GM12892 (cell line): ENCODE measurements around a stretch of chr2.

GRCh38 chr2:190533587-190534166, 845 bp downstream of the NEMP2 start:
- RRBS = no CpG with 5 or more reads among the region's 15 CpGs

- RRBS = no CpG with 5 or more reads among the region's 1 CpG
Observed at GRCh38 chr2:190535954-190536804, 1.7 kb upstream of the NEMP2 start.

- RRBS = no CpG with 5 or more reads among the region's 3 CpGs
Observed at GRCh38 chr2:190683777-190684215, 34.9 kb downstream of the NAB1 start.

DNA sequence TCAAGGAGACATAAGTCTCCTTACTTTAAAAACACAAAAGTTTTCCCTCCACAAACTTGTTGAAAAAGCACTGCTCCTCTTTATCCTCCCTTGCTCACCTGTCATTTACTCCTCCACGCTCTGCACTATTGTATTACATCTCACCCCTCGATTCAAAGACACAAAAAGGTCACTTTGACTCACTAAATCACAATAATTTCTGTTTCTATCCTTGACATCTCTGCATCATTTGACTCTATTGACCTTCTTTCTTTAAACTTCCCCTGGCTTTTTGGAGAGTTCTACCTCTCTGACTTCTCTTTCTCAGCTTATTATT, 35.0 kb upstream of the GLS start:
- RRBS = no CpG with 5 or more reads among the region's 2 CpGs

DNA sequence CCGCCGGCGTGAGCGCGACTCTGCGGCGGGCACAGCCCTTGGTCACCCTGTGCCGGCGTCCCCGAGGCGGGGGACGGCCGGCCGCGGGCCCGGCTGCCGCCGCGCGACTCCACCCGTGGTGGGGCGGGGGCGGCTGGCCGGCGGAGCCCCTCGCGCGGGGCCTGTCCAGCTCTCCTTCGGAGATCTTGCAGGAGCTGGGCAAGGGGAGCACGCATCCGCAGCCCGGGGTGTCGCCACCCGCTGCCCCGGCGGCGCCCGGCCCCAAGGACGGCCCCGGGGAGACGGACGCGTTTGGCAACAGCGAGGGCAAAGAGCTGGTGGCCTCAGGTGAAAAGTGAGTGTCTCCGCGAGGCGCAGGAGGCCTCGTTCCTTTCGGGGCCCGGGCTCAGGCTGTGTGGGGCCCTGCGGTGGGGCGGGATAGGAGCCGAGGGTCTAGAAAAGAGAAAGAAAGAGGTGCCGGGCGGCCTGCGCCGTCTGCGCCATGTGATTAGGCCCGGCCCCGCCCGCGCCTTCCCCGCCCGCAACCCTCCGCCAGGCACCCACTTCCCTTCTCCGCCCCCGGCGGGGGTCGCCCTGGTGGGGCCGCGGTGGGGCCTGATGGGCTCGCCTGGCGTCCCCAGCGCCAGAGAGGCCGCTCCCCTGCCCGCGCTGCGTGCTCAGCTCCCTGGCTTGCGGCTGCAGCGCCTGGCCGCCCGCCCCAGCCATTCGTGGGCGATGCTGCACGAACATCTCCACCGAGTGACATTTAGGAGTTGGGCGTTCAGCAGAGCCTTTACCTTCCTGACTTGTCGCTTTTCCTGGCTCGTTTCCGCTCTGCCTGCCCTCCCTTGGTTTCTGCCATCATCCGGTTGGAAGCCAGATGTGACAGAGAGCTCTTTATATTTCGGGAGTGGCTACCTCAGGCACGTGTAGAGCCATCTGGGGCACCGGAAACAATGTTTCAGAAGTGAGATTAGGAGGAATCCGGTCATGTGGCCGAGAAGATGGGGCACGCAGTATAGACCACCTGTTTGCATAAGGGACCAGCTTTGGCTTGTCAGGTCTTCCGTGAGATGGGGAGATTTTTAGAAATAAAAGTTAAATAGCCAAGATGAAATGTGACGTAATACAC, 871 bp downstream of the GLS start:
- RRBS = 1% methylated on average over 45 of the region's 99 CpGs

DNA sequence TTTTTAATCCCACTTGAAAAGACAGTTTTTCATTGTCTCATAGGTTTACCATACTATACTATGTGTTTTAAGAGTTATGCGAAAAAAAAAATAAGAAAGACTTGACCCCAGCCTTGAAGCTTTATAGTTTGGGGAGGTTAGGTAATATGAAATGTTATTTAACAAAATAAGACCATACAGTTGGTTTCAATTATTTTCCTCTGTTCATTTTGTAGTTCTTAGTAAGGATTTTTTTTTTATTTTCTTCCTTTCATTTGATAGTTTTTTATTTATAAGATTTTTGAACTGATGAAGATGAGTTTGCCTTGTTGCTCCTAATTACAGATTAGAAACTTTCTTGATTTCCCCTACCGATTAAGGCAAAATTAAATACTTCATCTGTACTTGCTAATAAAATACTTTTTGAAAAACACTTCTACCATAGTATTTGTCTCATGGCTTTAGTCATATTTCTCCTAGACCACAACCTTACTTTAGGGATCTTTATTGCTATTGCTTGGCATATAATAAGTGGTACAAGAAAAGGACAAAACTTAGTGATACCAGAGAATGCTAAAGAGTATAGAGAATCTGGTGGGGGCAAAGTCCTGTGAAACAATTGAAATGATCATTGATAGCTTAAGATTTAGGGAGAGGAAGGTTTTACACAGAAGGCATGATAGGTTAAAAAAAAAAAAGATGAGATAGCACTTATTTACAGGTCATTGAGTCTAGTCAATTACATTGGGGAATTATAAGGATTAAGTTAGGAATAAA, 10.4 kb downstream of the GLS start:
- RRBS = no CpG with 5 or more reads among the region's 2 CpGs

DNA sequence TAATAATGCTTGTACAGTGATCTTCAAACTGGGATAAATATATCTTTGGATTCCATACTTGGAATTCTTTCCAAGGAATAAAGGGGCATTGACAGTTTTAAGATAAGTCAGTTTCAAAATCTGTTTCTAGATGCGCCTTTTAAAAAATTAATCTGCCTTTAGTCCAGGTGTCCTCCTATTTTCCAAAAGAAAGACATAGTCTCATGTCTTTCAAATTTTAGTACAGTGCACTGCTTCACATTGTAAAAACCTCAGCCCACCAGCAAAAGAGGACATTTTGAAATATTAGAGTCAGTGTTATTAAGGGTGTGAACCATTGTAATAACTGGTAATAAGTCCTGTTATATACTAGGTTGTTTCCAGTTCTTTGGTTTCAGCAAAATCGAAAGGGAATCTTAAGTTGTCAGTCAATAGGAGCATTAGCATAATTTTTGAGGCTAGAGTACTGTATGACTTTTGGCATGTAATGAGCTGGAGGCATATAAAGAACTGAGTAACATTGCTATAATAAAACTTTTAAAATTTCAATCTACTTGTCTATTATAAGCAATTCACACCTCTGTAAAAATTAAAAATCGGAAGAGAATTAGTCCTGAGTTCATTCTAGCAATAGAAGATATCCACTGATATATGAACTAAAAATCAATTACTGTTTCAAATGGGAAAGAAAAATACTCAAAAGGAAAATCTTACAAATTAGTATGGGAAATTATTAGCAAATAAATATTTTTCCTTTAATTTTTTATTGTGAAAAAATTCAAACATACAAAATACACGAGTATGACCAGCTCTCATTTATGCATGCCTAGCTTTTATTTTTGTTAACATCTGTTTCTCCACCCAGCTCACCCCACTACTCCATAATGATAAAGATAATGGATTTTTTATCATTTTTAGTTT, 35.1 kb downstream of the GLS start:
- RRBS = no CpG with 5 or more reads among the region's 4 CpGs

DNA sequence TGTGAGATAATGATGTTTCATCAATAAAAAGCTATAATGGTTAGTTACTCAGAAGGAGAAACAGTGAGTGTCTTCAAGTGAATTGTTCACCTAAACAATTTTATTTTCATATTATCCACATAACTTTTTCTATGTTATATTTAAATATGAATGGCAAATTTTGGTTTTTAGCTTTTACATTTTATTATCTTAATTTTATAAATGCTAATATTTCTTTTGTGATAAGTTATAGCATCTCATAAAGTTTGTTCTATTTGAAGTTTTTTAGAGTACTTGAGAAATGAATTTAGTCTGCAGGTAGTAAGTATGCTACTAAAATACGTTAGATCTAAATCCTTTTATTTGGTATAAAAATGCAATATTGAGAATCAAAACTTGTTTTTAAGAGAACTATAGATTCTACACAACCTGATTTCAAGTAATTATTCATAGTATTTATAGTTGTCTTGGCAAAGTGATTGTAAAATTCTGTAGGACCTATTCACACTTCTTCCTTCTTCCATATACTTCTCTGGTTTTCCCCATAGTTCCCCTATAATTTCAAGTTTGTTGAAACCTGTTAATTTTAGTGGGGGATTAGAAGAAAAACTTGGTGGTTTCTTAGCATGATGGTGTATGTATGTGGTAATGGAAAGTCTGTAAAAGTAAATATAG, 53.1 kb downstream of the GLS start:
- RRBS = no CpG with 5 or more reads among the region's 1 CpG

- RRBS = no CpG with 5 or more reads among the region's 9 CpGs
Observed at GRCh38 chr2:191012321-191013086, 1.5 kb downstream of the STAT1 start.

- RRBS = no CpG with 5 or more reads among the region's 10 CpGs
Observed at GRCh38 chr2:191013429-191013722, 595 bp downstream of the STAT1 start.

DNA sequence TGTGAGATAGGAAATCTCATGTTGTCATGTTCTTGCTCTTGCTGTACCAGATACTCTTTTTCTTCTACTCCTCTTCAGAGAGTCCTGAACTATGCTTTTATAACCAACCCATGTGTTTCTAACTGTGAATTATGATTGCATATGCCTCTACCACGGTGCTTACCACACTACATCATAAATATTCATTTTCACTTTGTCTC, 23.6 kb downstream of the STAT4 start:
- RRBS = no CpG with 5 or more reads among the region's 1 CpG

DNA sequence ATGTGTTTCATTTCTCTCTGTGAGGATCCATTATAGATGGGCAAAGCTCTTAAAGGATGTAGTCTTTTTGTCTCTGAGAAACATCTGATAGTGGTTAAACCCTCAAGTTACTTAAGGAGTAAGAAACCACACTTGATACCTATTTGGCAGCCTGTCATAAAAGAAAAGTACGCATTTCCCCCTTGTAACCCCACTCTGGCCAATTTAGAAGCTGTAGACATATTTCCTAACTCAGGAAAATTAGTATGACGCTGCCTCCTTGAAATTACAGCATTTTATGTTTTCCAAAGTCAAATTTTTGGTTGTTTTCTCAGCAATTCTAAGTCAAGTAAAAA, 2.0 kb downstream of the STAT4 start:
- RRBS = no CpG with 5 or more reads among the region's 2 CpGs

DNA sequence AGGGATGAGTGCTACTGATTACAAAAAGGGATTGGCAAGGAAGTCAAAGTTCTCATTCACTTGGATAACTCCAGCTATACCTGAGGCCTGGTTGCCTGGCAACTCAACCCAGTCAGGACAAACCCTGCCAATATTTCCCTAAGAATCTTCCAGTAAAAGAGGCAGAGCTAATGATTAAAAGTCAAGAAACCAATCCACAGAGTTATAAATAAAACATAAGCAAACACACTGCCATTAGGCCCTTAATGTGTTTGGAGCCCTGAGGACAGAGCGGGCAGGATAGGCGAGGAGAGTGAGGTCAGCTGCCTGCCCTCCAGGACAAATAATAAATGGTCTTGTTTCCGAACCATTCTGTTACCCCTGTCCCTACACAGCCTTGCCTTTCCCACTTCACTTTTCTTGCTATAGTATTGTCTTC, 215.5 kb upstream of the NABP1 start:
- RRBS = no CpG with 5 or more reads among the region's 3 CpGs

DNA sequence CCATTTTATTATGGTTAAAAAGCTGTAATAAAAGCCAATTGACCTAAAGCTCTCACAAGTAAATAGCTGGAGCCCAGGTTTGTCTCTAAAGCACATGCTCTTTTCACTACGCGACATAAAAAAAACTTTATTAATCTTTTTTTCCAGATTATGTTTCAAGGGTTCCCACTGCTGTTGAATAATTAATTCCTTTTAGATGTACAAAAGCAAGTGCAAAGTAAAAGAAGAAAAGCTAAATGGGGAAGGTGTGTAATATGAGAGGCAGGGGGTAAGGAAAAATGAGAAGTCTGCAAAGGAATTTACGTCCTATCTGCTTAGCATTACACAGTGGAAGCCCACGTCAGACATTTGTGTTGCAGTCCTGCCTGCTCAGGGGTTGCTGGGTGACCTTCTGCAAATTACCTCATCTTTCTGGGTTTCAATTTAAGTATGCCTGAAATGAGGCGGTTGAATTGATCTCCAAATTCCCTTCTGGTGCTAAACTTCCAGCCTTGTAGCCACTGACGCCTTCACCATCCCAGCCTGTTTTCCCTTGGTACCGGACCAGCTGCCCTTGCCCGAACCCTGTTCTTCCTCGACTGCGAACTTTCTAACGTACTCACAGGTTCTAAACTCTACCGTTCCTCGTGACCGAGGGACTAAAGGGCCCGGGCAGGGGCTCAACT, 691 bp upstream of the NABP1 start:
- RRBS = no CpG with 5 or more reads among the region's 15 CpGs

DNA sequence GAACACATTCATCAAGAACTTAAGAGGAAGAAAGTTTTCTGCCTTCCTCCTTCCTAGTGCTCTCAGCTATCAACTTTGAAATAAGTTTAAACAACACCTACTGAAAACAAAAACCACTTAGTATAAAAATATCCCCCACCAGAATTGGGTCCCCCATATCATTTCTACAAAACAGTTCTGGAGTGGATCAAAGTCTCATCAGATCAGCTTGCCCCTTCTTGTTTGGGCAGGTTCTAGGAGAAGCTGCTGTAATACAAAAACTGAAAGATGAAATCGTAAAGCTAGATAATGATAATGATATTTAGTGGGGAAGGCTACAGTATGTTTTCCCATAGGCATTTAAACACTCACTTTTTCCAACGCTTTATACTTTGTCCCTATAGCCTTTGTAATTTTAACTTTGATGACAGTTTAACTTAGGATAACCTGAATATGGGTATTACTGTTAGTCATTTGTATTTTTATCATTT, 10.5 kb downstream of the NABP1 start:
- RRBS = no CpG with 5 or more reads among the region's 2 CpGs

DNA sequence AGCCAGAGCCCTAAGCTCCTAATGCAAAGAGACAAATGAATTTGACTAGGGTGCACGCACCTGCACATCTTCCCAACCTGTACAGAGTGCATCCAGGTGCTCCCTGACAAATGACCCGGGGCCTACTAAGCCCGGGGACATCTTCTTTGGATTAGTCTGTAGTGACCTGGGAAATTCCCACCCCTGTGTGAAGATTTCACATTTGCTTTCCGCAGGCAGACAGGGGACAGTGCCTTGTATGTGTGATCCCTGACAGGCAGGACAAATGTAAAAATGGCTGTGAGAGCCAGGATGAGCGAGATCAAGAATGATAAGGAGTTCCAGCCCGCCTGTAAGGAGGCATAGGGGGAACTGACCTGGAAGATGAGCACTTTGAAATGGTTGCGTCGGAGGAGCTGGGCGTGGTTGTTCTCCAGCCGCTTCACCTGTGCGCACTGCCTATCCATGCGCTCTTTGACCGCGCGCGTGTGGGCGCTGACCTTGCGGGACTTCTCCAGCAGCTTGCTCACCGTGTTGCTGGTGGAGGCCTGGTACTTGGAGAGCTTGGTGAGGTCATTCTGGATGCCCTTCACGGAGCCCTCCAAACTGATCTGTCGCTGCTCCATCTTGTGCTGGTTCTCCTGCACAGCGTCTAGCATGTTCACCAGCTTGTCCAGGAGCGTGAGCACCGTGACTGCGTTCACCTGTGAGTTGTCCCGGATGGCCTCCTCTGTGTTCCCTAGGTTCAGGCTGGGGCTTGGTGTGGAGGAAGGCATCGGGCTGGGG, 619 bp downstream of the CAVIN2 start:
- RRBS = no CpG with 5 or more reads among the region's 27 CpGs

DNA sequence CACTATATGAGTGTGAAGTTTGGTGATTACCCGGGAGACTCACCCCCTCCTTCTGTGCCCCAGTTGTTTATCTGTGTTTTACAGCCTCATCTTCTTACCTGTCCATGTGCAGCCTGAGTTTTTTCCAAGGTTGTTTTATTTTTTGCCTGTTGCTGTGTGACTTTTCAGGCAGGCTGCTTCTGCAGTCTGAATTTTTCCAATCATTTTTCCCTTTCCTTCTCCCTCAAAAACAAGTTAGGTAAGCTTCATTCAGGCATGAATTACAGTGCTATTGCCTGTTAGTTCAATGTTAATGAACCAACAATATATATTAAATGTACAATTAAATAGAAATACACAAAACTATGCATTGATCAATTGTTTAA, 38.5 kb downstream of the STK17B start:
- RRBS = no CpG with 5 or more reads among the region's 1 CpG

DNA sequence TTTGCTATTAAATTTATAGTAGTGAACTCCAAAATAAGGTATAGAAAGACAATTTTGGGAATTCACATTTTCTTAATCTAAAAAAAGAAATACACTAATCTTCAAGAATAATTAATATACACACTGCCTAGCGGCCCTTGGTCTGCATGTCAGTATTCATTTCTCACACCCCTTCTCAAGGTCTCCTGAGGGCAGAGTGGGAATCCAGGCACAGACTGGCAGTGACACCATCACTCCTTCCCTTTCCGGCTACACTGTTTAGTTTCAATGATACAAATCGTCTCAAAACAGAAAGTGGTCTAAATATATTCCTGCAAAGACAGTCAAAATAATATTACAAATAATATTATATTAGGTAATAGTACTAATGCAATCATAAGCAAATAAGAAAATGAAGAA, 23.3 kb downstream of the STK17B start:
- RRBS = no CpG with 5 or more reads among the region's 3 CpGs

- RRBS = no CpG with 5 or more reads among the region's 5 CpGs
Observed at GRCh38 chr2:196149638-196150483, 21.5 kb downstream of the STK17B start.

- RRBS = no CpG with 5 or more reads among the region's 9 CpGs
Observed at GRCh38 chr2:196174183-196174983, 3.0 kb upstream of the STK17B start.